Airway epithelial cell (primary cell): Measurements from ENCODE around the gene RFX6.

DNA sequence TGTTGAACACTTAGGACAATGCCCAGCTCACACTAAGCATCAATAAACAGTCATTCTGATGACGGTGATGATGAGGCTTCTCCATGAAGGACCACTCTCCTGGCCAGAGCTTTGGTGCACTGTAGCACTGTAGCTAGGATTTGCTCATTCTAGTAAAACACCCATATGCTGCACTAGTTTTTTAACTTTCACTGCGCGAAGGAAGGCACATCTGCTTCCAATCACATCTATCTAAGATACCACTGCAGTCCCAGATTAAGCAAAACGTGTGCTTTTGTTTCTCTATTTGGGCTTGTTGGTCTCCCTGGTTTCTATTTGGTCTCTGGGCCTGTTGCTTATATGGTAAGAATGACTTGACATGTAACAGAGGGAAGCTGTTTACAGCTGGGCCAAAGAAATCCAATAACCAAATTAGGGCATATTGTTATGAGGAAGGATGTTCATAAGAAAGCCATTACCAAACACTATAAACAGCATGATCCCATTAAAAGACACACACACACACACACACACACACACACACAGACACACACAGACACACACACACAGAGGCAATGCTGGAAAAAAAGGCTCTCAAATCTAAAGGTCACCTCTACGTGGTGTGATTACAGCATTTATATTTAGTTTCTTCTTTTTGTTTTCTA is 62.4 kb downstream of the FAM229B start:
- RAMPAGE, long total RNA, result no peak

GRCh38 chr6:112279425-112280232 is 25.3 kb upstream of the LAMA4 start:
- RAMPAGE, long total RNA, result no peak

GRCh38 chr6:112296297-112296496 is 41.8 kb upstream of the LAMA4 start:
- RAMPAGE, long total RNA, result no peak

DNA sequence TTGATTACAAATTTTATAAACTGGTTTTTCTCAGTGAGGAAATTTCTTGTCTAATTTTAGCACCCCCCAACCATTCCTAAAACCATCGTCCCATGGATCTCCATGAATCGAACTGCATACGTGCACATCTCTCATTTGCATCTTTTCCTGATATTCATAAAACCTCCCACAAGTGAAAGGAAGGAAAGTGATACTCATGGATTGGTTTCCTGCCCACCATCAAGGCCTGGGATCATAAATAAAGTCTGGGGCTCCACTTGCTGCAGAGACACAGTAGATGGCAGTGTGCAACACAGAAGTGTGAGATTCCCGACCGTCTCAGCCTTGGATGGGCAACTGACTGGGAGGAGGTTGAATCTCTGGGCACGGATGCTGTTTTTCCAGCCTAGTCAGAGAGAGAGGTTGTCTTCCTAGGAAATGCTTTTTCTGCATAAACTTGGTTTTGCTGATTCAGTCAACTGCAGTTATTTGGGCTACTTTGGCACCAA is 10.0 kb upstream of the RFPL4B start:
- RAMPAGE, long total RNA, result no peak

DNA sequence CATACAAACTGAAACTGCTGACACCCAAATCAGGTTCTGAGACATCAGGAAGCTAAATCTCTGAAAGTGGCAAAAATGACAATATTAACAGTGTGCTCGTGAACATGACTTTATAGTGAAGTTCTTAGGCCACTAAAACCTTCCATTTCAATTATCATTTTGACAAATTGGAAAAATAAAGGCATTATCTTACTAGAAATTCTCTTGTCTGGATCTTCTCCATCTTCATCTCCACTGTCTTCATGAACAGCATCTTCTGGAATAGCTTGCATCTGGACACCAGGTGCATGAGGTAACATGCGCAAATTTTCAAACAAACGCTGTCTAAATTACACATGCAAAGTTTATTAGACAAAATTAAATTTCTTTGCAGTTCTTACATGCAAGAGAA is 26.9 kb downstream of the HDAC2 start:
- RAMPAGE, long total RNA, result no peak

DNA sequence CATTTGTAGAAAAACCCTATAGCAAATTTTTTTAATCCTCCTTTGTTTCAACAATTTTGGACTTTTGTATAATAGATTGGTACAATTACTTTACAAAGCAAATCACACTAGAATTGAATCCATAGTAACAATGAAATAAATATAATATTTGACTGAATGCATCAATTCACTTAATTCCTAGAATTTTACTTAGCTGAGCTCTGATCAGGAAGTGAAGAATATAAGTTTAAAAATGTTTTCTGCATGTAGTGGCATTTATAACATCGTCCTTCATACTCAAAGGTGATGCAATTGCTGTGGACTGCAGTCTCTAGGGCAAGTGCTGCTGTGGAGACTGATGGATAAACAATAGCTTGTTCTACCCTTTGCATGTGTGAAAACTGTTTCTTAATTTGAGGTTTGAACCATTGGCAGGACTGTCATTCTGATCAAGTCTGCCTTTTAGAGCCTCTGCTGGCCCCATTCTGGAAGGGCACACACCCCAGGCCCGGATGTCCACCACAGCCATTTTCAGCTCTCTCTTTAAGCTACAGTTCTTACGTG is 52.4 kb downstream of the FRK start:
- RAMPAGE, long total RNA, result no peak

DNA sequence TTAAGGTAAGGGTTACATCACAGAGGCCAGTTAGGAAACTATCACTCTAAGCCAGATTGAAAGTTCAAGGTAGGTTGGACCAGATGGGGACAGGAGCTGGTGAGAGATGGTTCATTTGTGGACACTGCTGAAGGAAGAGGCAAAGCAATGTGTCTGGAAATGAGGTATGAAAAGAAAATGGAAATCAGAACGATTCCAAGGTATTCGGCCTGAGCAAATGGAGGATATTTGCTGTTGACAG is 27.0 kb downstream of the FRK start:
- RAMPAGE, long total RNA, result no peak

DNA sequence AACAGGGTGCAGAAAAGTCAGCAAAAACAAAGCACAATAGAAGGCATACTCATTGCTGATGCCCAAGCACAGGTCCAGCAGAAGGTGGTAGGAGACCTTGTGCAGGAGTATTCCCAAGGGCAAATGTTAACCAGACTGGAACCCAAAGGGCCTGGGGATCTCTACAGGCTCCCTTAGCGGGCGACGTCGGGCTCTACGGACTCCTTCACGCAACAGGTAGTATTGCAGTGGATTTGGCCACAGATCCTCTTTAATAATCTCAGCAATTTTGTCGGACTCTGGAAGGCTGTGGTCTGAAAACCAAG is 1.4 kb downstream of the TSPYL1 start:
- RAMPAGE, long total RNA, result no peak

DNA sequence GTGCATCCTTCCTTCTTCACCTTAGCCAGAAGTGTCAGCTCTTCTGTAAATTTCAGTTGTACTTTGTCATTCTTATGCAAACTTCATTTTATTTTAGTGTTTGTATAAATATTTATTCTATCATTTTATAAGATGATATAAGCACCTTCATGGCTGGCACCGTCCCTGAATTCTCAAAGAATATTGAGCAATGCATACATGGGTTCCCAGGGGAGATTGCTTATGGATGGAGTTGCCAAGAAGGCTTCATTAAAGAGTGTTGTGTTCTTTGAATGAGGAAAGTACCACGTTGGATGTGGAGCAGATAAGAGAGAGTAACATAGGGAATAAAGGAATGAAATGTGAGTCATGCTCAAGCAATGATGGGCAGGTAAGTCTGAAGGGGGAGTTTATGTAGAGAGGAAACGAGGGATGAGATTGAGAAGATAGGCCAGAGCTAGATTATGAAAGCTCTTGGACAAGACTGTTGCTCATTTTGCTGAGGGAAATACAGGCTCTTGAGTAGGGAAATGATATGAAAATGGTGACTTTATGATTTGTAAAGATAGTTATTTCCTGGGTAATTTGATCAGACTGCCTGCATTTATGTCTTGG is 10.3 kb downstream of the DSE start:
- RAMPAGE, long total RNA, result no peak

DNA sequence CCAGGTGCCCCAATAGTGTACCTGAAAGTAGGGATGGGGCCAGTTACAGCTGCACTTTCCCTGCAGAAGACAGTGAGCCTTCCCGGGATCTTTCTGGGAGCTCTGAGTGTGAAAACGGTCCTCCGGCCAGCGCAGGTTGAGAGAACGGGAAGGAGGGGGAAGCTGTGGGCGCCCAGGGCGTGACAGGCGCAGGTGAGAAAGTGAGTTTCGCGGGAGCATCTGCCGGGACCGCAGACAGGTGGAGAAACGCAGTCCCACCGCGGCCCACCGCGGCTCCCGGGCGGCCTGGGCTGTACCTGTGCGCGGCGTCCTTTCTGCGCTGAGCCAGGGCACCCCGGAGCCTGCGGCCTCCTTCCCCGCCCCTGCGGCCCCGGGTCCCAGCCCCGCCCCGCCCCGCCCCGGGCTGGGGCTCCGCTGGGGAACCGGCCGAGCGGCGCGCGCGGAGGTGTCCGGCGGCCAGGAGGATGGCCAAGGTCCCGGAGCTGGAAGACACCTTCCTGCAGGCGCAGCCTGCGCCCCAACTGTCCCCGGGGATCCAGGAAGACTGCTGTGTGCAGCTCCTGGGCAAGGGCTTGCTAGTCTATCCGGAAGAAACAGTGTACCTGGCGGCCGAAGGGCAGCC is at the start of gene RFX6:
Gene RFX6 (plus strand): TSS at position 431 of the 622 bp plus-strand sequence.
- RAMPAGE, long total RNA, result no peak

GRCh38 chr6:117619277-117619644 is 16.9 kb upstream of the GOPC start:
- RAMPAGE, long total RNA, result no peak

- RAMPAGE, long total RNA, result no peak
Measured at GRCh38 chr6:117907380-117908375, 614 bp downstream of the SLC35F1 start.

GRCh38 chr6:118317548-118318283 is 230.4 kb upstream of the PLN start:
- RAMPAGE, long total RNA, result no peak

GRCh38 chr6:118372132-118373085 is 175.7 kb upstream of the PLN start:
- RAMPAGE, long total RNA, result no peak

GRCh38 chr6:118465149-118465702 is 82.9 kb upstream of the PLN start:
- RAMPAGE, long total RNA, result no peak

DNA sequence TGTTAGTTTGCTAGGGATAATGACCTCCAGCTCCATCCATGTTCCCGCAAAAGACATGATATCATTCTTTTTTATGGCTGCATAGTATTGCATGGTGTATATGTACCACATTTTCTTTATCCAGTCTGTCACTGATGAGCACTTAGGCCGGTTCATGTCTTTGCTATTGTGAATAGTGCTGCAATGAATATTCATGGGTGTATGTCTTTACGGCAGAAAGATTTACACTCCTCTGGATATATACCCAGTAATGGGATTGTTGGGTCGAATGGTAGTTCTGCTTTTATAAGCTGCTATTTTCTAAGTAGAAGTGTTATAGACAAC is 7.8 kb downstream of the PLN start:
- RAMPAGE, long total RNA, result no peak

GRCh38 chr6:118558742-118559382 is 10.8 kb downstream of the PLN start:
- RAMPAGE, long total RNA, result no peak

DNA sequence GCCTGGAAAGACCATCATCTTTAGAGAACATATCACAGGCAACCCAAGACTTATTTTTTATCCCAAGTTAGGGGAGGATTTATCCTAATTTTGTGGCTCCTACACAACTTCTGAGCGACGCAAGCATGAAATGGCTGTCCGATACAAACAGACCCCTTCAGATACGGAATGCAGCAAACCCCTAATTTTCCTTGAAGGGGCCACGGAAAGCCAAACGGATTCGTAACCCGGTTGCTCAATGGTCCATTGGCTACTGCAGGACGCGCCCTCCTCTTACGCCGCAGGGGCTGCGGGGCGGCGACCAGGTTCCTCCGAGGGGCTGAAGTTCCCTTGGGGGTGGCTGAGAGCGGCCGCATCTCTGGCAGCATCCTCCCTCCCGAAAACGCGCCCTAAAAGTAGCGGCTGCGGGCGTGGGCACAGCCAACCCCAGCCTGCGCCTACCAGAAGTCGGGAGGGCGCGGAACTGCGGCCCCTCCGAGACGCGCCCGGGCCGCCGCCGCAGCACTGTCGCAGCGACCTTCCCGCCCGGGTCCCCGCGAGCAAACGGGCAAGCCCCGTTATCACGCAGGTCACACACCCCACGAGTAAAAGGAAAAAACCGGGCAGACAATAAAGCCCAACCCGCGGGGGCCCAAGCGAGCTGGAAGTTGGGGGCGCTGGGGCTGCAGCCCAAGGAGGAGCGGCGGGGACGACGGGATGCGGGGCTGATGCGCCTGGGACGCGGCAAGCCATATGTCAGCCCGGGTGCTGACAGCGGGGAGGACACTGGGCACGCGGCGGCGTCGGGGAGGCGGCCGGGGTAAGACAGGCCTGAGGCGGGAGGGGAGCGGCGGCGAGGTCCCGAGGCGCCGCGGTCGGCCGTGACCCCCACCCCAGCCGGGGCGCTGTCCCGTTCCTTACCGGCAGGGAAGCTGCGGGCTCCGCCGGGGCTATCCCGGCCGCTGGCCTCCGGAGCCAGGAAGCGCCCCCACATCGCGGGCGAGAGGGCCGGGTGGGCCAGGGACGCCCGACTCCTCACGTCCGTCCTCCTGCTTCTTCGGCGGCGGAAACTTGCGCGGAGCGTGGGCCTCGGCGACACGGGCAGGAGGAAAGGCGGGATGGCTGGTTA is 740 bp downstream of the CEP85L start:
- RAMPAGE, long total RNA, result no peak

GRCh38 chr6:118821521-118822032 is 72.4 kb upstream of the ASF1A start:
- RAMPAGE, long total RNA, result no peak

GRCh38 chr6:118894838-118895465 is 1.0 kb downstream of the ASF1A start:
- RAMPAGE, long total RNA, result no peak